Colonic mucosa (tissue), 1 donor: ENCODE measurements around a stretch of chr17.

GRCh38 chr17:76543625-76544395 is 4.0 kb downstream of the PRCD start:
- PRO-cap: no peak

DNA sequence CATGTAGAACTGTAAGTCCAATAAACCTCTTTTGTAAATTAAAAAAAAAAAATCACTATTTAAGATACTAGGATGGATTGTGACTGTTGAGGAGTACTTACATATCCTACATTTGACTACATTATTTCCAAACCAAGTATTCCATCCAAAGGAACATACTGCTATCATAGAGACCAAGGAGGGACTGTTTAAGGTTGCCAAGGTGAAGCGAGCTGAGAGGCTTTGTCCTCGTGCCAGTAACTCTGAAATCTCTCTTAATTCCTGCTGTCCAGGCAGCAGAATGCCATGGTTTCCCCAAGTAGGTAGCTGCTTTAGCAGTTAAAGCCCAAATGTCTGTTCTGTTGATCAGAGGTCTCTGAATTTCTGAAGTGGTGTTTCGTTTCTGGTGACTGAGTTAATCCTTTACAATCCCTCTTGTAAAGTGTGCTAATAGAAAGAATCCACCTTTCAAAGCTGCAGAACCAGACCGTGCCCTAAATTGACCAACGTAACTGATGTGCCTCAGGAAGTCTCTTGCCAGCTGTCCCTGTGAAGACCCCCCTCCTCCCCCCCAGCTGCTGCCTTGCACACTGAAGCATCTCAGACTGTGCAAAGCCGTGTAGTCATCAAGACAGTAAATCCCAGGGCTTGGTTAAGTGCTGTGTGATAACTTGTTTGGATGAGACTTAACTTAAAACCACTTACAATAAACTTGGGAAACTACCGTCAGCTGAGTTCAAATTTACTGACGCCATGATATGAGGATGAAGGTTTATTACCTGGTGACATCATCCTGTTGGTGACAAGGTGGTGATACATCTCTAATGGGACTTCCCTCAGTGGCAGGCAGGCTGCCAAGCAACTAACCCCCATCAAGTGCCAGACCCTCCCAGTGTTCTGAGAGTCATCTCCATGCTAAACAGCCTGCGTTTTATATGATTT is 20.8 kb downstream of the ST6GALNAC2 start:
- PRO-cap: no peak

DNA sequence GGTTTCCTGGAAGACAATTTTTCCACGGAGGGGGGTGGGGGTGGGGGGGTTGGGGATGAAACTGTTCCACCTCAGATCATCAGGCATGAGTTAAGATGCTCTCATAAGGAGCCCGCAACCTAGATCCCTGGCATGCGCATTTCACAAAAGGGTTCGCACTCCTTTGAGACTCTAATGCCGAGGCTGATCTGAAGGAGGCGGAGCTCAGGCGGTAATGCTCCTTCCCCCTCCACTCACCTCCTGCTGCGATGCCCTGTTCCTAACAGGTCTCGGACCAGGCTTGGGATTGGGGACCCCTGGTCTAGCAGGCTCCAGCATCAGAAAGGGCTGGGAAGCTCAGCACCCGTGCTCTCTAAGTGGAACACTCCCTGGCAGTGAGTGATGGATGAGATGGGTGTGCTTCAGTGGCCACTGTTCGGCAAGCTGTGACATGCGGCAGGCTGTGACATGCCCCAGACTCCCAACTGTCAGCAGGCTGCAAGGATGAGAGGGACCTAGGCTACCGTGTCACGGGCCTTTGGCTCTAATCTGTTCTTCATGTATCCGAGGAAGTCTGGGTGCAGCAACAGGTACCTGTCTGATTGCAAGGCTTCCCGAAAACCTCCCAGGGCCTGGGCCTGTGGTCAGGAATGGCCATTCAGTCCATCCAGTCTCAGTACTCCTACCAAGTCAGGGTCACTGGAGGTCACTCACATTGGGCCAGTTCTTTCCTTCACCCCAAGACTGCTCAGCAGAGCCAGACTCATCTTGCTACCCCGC is 1.2 kb upstream of the ST6GALNAC2 start:
- PRO-cap: no peak

- PRO-cap: bidirectional peak, plus-strand start at chr17:76671283, minus-strand start at chr17:76671200; unidirectional peak, minus-strand start at chr17:76671316; bidirectional peak, plus-strand start at chr17:76671985, minus-strand start at chr17:76671645
These were observed 27.4 kb upstream of the ST6GALNAC1 start for GRCh38 chr17:76670520-76671862.

- PRO-cap: no peak
These were observed 22.6 kb downstream of the MXRA7 start for GRCh38 chr17:76687909-76688818.

DNA sequence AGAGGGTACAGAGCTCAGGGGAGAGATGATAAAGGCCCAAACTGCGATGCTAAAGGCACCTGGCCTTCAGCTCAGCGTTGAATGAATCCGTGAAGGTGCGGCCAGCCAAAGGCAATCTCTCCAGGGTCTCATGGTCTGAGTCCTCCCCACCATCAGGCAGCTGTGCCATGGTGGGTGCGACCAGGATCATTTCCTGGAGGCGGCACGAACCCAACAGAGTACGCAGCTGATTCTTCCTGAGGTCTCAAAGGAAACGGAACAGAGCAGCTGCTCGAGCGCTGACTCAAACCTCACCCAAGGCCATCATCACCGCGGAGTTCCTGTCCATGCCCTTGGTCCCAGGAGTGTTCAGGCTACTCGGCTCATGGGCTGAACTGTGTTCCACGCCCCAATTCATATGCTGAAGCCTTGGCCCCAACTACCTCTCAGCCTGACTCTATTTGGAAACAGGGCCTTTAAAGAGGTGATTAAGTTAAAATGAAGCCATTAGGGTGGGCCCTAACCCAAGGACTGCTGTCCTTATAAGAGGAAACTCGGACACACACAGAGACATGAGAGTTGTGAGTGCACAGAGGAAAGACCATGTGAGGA is 14.0 kb downstream of the MXRA7 start:
- PRO-cap: no peak

DNA sequence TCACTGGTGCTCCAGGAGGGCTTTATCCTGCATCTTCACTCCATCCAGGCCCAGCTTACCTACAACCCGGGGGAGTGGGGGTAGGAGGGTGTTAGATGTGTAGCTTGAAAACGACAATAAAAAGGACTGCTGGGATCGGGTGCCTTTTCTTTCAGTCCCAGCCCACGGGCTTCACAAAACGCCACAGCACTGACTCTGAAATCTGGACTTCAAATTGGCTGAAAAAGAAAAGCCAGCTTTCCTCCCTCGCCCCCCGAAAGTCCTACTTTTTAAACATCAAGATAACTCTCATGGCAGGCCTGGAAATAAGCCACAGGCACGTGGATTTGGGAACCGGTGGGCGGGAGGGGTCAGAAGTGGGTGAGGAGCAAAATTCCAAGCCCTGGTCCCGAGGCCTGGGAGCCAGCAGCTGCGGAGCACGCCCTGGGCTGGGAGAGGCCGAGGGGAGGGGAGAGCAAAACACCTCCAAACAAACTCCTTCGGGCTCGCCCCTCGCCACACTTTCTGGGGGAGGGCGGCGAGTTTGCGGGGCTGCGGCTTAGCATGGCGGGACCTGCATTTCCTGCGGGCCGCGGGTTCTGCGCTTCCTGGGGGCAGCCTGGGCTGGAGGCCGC is 754 bp downstream of the MXRA7 start:
- PRO-cap: no peak

- PRO-cap: unidirectional peak, plus-strand start at chr17:76725733; unidirectional peak, plus-strand start at chr17:76725770
These were observed 1.0 kb downstream of the JMJD6 start for GRCh38 chr17:76725304-76725840.

DNA sequence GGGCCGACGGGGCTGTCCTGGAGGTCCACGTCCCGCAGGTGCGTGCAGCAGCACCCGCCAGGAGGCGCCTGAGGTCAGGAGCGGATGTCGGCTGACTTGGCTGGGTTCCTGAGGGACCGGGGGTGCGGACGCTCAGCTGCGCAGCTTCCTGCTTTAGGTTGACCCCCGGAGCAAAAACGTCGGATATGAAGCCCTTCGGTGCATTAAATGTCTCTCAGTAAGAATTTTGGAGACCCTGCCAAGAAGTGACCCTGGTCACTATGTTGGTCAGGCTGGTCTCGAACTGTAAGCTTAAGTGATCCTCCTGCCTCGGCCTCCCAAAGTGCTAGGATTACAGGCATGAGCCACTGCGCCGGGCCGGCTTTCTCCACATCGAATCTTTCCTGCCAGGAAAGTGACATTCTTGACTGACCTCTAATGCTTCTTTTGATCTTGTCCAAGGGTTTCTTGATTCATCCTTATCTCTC is 535 bp downstream of the METTL23 start:
- PRO-cap: bidirectional peak, plus-strand start at position 103 of the sequence, minus-strand start at position 70 of the sequence

GRCh38 chr17:76734337-76735407 is 2.5 kb downstream of the SRSF2 start:
- PRO-cap: unidirectional peak, plus-strand start at chr17:76734483

DNA sequence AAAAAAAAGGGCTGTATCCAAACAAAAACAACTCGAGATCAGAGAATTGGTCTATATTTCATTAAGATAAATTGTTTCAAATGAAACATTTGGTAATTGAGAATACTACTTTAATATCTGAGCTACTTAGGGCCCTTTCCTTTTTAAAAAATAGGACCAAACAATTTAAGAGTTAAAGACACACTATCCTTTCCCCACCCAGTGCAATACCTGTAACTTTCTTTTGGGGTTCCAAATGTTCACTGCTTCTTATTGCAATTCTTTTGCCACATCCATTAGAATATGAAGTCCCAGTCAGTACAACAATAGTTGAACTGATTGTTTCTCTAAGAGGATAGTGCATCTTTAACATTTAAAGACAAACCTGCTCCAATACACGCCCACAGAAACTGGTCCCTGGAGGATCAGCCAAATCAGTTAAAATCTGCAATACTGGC is 1.7 kb downstream of the SRSF2 start:
- PRO-cap: no peak

- PRO-cap: no peak
These were observed 32.2 kb downstream of the MGAT5B start for GRCh38 chr17:76900220-76900915.

DNA sequence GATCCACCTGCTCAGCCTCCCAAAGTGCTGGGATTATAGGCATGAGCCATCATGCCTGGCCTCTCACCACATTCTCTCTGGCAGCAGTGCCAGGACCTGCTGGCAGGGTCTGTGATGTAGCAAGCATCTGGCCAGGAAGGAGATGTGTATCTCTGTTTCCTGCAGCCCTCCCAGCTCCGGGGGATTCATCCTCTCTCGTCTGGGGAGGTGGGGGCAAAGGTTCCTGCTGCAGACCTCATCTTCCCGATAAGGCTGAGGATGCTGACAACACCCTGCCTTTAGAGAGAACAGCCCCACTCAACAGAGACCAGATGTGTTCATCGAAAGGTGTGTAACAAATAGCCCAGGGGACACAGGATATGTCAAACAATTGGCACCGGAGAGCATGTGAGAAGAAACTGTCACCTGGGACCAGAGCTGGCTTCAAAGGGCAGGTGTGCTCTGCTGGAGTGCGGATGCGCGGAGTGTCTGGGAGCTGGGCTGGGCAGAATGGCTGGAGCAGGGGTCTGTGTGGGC is 54.8 kb upstream of the SEC14L1 start:
- PRO-cap: no peak

DNA sequence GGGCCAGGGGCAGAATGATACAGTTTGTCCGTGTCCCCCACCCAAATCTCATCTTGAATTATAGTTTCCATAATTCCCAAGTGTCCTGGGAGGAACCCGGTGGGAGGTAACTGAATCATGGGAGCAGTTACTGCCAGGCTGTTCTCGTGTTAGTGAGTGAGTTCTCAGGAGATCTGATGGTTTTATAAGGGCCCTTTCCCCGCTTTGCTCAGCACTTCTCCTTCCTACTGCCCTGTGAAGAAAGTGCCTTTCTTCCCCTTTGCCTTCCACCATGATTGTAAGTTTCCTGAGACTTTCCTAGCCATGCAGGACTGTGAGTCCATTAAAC is 28.9 kb upstream of the SEC14L1 start:
- PRO-cap: no peak

DNA sequence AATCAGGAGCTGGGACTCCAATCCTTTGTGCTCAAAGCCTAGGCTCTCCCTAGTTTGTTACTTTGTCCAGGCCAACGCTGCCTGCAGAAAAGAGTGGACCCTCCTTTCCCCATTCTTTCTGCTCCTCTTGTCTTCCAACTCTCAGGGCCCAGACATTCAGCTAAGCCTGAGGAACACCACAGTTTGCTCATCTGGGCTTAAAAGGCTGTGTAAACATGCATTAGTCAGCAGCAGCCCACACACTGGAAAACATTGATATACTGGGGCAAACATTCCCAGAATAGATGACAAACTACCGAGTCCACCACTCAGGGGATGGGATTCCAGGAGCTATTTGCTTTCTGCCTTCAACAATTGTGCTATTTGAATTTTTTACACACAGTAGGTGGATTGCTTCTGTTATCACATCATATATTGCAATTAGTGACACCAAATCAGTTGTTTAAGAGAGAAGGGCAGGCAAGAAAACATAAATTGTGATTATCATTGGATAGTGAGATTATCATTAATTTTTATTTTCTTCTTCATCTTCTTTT is 18.9 kb upstream of the SEC14L1 start:
- PRO-cap: no peak

DNA sequence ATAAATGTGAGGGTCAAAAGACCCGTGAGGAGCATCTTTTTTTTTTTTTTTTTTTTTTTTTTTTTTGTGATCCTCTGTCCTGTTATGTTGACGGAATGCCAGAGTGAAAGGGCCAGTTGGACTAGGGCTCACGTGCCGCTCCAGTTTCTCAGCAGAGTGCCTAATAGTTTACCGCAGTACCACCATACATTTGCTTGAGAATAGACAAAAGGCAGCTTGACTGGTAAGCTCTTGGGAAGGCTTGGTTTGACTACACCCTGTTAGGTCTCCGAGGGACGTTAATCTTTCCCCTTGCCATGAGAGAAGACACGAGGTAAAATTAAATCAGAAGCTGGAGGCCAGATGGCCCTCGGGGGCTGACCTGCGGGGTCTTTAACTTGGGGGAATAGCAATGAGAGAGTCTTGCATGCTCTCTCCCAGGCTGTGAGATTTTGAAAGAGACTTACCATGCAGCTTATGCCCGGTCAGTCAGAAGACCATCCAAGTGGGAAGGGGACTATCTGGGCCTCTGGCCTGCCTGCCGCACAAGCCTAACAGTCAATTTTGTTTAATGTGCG is 28.3 kb downstream of the SEC14L1 start:
- PRO-cap: no peak

DNA sequence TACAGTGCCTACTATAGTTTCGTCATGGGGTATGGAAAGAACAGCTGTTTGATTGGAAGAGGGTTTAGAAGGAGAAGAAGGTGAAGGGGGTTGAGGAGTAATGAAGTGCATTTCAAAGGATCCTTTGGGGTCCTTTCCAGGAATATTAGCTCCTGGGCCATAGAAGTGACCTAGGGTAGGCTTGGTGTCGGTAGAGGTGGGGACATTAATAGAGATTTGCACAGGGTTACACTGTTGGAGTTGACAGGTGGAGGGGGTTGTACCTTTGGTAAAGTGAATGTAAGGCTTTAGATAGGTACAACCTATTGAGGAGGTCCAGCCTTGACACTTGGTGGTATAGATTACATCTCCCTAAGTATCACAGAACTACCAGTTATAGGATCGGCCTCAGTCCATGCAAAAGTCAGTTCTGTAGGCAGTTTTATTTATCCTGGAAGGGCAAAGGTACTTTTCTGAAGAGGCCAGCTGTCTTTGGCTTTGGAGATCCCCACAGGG is 28.9 kb downstream of the SEC14L1 start:
- PRO-cap: no peak

DNA sequence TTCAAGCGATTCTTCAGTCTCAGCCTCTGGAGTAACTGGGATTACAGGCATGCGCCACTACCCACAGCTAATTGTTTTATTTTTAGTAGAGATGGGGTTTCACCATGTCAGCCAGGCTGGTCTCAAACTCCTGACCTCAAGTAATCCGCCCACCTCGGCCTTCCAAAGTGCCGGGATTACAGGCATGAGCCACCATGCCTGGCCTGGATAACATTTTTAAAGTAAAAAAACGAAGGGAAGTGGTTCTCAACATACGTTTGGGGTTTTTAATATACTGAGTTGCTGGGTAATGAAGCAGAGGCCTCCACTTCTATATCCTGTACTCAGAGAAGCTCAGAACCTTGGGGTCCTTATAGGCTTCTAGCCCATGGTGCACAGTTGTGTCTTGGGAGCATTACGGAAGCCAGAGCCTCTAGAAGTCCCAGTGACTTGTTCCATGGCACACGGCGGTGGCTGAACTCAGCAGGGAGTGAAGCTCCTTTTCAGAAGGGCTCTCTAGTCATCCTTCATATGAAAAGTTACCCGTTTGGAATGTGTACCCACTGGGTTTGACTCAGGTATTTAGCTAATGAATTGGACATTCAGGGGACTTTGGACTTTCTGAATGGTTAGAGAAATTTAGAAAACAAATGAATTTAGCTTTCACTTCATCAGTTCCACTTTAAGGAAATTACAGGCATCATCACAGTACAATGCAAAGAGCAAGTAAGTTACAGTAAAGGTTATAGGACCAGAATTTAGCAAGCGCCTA is 67.0 kb downstream of the SEC14L1 start:
- PRO-cap: no peak

DNA sequence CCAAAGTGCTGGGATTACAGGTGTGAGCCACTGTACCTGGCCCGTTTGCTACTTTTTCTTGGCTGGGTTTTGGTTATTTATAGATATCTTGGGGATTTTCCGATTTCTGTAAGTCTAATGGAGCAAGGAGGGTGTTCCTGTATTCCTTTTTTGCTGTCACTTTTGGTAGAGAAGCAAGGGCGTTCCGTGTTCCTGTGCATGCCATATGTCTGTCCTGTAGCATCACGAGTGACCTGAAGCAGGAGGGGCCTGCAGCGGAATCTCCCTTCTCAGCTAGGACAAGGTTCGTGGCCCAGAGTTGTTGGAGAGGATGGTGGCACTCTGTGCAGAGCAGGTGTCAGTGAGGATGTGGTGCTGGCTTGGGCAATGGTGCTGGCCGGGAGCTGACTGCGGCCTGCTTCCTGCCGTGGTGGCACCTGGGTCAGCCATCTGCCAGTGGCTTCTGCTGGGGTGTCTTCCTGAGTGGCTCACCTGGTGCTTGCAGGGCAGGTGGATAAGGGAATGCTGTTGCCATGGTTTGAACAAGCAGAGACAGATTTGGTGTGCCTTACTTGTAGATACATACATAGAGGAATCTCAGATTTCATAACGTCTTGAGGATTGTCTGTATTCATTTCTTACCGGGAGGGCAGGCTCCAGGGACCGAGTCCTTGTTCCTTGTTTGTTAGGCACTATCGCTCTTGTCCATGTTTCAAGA is 69.5 kb downstream of the SEC14L1 start:
- PRO-cap: no peak

- PRO-cap: no peak
These were observed 68.8 kb upstream of the SEPTIN9 start for GRCh38 chr17:77212337-77213119.